Mesenchymal stem cell of Wharton's jelly (primary cell): ENCODE data around the genes MGST3, ALDH9A1 and UCK2.

DNA sequence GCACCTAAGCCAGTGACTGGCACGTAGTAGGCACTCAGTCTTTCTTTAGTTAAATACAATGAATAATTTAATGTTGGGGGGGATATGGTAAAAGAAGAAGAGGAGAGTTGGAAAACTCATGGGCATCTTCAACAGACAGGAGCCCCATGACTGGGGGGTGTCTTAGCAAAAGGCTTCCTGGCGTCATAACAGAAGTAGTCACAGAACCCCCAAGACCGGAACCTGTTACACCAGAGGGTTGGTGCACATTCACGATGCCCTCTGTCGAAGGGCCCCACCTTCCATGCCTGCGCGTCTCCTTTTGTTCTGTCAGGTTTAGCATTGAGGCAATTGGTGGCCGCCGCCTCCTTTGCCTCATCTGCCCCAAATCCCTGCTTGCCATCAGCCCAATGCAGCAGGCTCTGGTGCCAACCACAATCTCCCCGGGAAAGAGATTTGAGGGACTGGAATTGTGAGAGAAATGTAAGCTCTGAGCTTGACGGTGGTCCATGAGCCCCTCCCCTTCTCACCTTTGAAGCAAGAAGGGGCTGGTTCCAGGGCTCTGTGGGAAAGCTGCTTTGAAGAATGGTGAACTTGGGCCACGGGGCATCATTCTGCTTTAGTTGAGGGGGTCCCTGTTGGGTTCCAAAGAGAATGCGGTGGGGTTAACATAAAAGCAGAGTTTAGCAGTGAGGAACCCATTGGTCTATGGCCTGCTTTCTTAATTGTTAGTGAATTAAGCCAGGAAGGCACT, 51.0 kb downstream of the PBX1 start:
- CAGE, long polyA plus RNA, result no peak

DNA sequence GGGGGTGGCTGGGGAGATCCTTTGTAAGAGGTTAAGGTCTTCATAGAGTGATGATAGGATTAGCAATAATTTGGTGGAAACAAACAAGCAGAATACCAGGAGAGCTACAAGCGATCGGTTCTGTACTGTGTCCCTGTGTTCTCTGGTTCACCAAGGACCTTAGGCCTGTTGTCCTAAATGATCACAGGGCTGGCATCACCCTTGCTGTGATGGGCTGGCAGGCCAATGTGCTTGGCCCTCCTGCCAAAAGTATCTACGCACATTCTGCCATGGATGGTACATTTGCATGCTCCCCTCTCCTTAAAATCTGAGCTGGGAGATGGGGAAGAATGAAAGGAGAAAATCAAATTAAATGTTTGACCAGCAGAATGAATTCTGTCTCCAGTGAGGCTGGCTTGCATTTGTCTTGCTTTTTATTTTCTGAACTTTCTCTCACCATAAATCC, 51.6 kb downstream of the PBX1 start:
- CAGE, long polyA plus RNA, result no peak

- CAGE, long polyA plus RNA, result no peak
Measured at GRCh38 chr1:164644576-164645738, 86.0 kb downstream of the PBX1 start.

DNA sequence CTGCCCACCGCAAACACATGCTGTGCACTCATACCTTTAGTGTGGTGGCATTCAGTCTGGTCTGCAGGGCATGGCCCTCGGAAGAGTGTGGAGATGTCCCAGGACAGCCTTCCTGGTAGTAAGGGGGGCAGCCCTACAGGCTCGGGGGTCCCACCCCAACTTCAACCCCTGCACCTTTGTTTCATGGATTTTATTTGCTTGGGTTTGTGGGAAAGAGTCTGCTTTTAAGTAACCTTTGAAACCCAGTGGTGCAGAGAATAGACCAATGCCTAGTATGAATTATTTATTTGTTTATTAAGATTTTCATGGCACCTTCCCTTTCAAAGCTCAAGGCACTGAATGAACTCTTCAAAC, 87.9 kb downstream of the PBX1 start:
- CAGE, long polyA plus RNA, result no peak

DNA sequence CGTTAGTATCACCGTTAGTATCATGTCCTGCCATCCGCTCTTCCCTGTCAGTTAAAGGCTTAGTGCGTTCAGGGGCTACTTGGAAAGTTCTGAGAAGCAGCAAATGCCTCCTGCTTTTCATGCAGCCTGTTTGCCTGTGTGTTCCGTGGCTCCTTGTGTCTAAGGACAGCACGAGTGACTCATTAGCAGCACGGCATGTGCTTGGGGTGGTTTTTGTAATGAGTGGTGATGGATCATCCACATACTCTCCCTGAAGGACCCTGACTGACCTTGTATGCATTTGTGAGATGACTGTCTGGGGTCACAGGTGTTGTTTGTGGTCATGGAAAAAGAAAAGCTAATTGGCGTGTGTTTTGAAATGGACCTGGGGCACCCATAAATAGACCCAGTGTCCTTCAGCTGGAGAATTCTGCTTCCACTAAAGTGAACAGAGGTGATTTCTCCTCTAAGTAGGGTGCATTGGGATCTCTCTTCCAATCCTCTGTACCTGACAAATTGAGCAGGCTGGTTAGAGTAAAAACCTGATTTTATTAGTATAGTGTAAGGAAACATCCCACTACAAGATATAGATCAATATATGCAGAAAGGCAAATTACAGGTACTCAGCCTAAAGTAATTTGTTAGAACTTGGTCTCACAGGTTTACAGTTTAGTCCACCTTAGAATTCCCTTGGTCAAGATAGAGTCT, 222.0 kb downstream of the PBX1 start:
- CAGE, long polyA plus RNA, result no peak

DNA sequence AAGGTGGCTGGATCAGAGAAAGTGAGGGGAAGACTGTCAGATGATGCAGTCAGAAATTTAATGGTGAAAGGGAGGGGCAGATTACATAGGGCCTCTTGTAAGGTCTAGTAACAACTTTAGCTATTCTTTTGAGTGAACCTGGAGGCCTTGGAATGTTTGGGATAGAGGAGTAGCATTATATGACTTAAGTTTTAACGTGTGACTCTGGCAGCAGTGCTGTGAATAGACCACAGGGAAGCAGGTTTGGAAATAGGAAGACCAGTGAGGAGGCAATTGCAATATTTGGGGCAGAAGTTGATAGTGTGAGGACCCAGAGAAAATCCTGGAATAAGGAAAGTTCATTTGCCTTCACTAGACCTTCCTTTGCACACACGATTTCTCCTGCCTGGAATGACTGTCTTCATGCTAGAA, 302.9 kb downstream of the PBX1 start:
- CAGE, long polyA plus RNA, result no peak

GRCh38 chr1:165036410-165036702, 320.2 kb downstream of the LMX1A start:
- CAGE, long polyA plus RNA, result no peak

DNA sequence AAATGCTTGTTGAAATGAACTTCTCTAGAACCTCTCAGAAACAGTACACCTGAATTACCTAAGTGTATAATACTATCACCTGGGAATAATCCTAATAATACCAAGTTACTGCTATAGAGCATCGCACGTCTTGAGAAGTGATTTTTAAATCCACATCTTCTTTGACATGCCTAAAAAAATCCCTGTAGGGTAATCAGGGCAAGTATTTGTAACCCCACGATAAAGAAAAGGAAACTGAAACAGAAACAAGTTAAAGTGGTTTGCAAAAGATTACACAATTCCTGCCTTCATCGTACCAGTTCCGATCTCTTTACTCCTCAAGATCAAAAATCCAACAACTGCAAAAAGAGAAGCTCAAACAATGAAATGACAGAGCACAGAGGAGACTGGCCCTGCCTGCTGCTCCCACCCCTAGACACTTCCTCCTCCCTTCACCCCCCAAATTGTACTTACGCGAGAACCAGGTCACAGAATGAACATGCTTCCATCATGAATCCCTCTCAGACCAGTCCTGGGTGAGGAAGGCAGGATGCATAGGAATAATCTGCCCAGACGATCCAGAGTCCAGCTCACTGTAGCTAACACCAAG, 20.5 kb downstream of the RXRG start:
- CAGE, long polyA plus RNA, result no peak

GRCh38 chr1:165603904-165604187, 27.2 kb upstream of the MGST3 start:
- CAGE, long polyA plus RNA, result no peak

DNA sequence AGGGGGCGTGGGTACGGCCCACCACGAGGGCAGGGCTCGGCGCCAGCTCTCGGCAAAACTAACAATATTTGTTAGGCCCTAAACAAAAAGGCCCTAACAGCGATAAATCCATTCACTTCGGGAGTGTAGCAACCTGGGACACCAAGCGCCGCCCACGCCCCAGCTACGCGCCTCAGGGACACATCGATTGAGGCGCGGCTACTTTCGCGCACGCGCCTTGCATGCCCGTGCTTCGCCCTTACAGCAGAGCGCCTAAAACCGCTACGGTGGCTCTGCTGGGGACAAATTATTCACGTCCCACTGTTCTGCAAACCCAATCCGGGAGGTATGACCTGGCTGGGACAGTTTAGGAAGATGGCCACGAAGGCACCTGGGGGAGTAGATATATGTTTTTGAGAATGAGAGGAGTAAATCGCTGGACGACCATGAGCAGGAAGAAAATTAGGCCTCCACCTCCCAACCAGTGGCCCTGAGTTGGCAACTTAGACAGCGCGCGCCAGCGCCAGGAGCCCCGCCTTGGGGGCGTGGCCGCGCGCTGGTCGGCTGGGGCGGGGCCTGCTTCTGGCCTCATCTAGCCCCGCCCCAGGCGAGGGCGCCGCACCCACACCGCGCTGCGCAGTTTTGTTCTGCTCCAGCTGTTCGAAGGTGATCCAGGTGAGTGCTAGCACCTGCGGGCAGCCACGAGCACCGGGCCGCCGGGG, at the start of gene MGST3:
Gene MGST3 (plus strand): TSS at position 595 of the 701 bp plus-strand sequence.
- CAGE, long polyA plus RNA, result no peak

- CAGE, long polyA plus RNA, result no peak
Measured at GRCh38 chr1:165697858-165698989, at the start of gene ALDH9A1. Gene ALDH9A1, minus strand, starts transcription at chr1:165698562.

- CAGE, long polyA plus RNA, result no peak
Measured at GRCh38 chr1:165827417-165828290, at the start of gene UCK2. Gene UCK2, plus strand, starts transcription at chr1:165827614.

- CAGE, long polyA plus RNA, result no peak
Measured at GRCh38 chr1:165891153-165892074, 64.0 kb downstream of the UCK2 start.

DNA sequence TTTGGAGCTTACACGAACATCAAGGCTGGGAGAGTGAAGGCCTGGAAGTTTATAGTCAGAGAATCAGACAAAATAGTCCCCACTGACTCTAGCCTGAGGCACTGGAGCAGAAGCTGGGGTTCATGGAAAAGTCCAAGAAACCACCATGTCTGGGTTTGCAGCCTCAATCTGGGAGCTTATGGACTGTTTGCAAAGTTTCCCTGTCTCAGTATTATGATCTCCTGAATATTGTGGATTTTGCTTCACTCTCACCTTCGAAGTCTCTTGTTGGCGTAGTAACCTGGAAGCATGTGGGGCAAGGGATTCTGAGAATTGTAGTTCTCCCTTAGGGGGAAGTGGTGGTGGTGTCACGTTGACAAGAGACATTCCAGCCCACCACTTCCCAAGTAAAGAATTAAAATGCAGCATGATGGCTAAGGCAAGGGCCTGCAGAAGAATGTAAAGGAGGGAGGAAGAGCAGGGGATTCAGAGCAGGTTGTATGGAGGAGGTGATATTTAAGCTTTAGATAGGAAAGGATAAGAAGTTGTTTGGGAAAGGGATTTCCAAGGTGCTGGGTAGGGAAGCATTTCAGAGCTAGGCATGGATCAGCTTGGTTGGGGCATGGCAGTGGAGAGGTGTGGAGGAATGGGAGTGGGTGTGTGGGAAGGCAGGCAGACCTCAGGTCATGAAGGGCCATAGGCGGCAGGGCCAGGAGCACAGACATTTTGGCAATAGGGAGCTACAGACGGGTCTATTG, 65.1 kb downstream of the UCK2 start:
- CAGE, long polyA plus RNA, result no peak

- CAGE, long polyA plus RNA, result no peak
Measured at GRCh38 chr1:165914692-165915071, 87.3 kb downstream of the UCK2 start.

- CAGE, long polyA plus RNA, result no peak
Measured at GRCh38 chr1:166844153-166845056, 5.1 kb downstream of the POGK start.

DNA sequence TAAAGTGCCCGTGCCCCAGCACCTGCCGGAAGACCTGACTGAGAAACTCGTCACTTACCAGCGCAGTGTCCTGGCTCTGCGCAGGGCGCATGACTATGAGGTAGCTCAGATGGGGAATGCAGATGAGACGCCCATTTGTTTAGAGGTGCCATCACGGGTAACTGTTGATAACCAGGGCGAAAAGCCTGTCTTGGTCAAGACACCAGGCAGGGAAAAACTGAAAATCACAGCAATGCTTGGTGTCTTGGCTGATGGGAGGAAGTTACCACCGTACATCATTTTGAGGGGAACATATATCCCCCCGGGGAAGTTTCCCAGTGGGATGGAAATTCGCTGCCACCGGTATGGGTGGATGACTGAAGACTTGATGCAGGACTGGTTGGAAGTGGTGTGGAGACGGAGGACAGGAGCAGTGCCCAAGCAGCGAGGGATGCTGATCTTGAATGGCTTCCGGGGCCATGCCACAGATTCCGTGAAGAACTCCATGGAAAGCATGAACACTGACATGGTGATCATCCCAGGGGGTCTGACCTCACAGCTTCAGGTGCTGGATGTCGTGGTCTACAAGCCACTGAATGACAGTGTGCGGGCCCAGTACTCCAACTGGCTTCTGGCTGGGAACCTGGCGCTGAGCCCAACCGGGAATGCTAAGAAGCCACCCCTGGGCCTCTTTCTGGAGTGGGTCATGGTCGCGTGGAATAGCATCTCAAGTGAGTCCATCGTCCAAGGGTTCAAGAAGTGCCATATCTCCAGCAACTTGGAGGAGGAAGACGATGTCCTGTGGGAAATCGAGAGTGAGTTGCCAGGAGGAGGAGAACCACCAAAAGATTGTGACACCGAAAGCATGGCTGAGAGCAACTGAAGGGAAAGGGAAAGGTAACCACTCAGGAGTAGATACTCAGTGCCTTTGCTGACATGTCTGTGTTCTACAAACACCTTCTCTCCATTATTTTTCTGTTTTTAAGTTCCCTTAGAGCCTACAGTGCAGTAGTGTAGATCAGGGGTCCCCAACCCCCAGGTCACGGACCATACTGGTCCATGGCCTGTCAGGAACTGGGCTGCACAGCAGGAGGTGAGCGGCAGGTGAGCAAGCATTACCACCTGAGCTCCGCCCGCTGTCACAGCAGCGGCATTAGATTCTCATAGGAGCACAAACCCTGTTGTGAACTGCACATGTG, 10.7 kb downstream of the POGK start:
- CAGE, long polyA plus RNA, result no peak

GRCh38 chr1:166925628-166926362, 49.5 kb downstream of the ILDR2 start:
- CAGE, long polyA plus RNA, result no peak

- CAGE, long polyA plus RNA, result no peak
Measured at GRCh38 chr1:167092561-167093006, 1.3 kb upstream of the STYXL2 start.

DNA sequence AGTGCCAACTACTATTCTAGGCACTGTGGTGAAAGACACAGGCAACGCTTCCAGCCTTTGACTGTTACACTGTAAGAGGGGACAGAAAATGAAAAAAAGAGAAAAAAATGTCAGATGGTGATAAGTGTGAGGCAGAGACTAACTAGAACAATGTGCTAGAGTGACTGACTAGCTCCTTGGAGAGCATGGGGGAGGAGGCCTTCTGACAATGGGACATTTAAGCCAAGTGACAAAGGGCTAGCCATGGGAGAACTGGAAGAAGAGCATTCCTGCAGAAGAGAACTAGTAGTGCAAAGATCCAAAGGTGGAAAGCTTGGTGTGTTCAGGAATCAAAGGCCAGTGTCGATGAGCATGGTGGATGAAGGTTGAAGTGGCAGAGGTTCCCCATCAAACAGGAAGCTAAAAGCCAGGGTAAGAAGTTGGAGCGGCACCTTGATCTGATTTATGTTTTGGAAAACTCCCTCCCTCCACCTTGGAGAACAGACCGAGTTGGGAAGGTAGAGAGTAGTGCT, 25.8 kb downstream of the STYXL2 start:
- CAGE, long polyA plus RNA, result no peak